Ascending aorta (tissue), 1 donor: ENCODE measurements around a stretch of chr15.

DNA sequence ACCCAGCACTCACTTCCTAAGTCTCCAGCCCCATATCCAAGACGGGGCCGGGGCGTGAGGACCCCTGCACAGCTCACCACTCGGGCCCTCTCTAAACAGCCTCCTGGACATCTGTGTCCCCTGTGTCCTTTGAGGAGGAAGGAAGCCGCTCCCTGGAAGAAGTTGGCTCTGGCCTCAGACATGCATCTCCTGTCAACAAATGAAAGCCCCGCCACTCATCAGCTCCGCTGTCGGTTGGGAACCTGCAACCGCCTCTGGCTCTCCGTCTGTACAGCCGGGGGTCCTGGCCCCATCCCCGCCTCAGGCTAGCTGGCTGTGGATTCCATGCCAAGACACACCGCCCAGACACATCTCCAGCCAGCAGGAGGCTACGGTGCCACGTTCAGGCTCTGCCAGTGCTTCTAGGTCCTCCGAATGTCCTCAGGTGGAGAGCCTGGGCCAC, 140.0 kb upstream of the MEF2A start:
- PRO-cap = no peak

GRCh38 chr15:99437798-99438235, 128.0 kb upstream of the MEF2A start:
- PRO-cap = no peak

DNA sequence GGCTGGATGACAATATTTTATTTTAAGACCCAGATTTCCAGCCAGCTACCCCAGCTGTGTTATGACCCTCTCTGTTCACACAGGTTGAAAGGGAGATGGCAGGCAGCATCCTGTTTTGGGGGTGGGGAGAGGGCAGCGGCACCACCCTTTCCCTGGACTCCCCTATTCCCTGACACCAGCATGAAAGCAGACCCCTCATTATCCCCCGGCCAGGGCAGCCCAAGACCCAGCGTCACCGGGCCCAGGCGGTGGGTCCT, 127.6 kb upstream of the MEF2A start:
- PRO-cap = unidirectional peak, minus-strand start at position 161 of the sequence

- PRO-cap = no peak
Observed at GRCh38 chr15:99438584-99439141, 127.1 kb upstream of the MEF2A start.

DNA sequence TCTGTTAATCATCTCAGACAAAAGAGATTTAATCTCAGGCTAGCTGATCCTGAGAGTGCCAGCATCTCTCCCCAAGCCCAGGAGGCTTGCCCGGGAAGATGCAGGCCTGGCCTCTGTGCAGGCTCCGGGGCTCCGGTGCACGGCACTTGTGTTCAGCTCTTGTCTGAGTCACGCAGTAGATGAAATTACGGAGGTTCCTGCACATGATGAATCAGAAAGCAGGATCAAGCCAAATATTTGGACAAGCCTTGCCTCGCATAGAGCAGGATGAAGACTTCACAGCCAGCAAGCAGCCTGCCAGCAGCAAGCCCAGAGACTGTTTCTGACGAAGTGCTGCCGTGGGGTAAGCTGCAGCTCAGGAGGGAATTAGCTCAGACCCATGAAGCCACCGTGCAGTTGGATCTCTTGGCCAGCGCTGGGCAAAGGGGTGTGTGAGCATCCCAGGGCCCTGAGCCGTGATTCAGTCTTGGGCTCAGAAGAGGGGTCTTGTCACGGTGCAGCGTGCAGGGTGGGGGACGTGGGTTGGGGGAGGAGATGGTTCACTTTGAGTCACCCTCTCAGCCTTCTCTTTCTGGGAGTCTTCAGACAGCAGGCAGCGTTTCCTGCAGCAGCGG, 89.2 kb upstream of the MEF2A start:
- PRO-cap = no peak

GRCh38 chr15:99536561-99537224, 29.1 kb upstream of the MEF2A start:
- PRO-cap = no peak

- PRO-cap = no peak
Observed at GRCh38 chr15:99631106-99631745, 65.4 kb downstream of the MEF2A start.

- PRO-cap = no peak
Observed at GRCh38 chr15:100349219-100349545, 7.4 kb upstream of the ADAMTS17 start.

- PRO-cap = no peak
Observed at GRCh38 chr15:100517145-100517683, 11.5 kb downstream of the CERS3 start.

DNA sequence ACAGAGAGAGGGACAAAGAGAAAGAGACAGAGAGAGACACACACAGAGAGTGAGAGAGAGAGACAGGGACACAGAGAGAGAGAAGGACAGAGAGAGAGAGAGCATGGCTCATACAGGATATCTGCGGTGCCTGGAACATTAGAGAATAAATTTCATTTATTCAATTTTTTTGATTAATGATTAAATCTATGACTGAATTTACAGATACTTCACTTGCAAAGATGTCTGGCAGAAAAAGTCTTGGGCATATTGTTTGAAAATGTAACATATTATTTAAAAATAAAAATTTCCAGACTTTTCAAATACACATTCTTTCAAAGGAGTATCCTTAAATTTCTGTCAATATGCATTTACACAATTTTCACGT, 10.5 kb downstream of the CERS3 start:
- PRO-cap = no peak

- PRO-cap = no peak
Observed at GRCh38 chr15:100525950-100526397, 2.8 kb downstream of the CERS3 start.

DNA sequence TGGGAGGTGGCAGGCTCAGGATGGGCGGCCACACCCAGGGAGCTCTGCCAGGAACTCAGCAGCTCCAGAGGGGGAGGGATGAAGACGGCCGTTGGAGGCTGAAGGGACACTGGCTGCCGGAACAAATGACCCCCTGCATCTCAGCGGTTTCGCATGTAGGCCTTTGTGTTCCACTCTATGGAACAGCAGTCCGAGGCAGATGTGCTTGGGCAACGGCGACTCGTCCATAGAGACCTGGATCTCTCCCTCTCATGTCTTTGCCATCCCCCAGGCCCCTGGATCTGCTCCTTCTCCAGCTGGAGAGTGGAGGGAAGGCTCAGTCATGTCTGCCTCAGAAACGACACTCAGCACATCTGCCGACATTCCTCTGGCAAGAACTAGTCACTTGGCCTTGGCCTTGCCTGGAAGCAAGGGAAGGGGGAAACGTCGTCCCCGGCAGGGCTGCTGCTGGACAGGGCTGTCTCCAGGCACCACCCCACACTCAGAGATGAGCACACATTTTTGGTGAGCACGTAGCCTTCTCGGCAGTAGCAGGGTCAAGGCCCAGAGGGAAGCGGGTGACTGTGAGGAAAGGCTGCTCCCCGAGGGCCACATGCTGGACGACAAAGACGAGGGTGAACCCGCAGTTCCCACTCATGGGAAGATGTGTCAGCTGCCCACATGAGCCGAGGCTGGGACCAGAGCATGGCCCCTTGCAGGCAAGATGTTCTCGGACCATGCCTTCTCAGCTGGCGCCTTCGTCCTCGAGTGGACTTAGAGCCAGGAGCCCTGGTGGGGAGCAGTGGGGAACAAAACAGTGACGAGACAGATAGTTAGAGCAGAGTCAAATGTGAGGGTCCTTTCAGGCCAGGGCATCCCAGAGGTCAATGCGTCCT, 83.9 kb downstream of the ASB7 start:
- PRO-cap = no peak

GRCh38 chr15:100900466-100900890, 18.7 kb upstream of the LRRK1 start:
- PRO-cap = no peak

GRCh38 chr15:100919657-100920023, 483 bp downstream of the LRRK1 start:
- PRO-cap = no peak

GRCh38 chr15:101065251-101066009, 146.3 kb downstream of the LRRK1 start:
- PRO-cap = no peak

DNA sequence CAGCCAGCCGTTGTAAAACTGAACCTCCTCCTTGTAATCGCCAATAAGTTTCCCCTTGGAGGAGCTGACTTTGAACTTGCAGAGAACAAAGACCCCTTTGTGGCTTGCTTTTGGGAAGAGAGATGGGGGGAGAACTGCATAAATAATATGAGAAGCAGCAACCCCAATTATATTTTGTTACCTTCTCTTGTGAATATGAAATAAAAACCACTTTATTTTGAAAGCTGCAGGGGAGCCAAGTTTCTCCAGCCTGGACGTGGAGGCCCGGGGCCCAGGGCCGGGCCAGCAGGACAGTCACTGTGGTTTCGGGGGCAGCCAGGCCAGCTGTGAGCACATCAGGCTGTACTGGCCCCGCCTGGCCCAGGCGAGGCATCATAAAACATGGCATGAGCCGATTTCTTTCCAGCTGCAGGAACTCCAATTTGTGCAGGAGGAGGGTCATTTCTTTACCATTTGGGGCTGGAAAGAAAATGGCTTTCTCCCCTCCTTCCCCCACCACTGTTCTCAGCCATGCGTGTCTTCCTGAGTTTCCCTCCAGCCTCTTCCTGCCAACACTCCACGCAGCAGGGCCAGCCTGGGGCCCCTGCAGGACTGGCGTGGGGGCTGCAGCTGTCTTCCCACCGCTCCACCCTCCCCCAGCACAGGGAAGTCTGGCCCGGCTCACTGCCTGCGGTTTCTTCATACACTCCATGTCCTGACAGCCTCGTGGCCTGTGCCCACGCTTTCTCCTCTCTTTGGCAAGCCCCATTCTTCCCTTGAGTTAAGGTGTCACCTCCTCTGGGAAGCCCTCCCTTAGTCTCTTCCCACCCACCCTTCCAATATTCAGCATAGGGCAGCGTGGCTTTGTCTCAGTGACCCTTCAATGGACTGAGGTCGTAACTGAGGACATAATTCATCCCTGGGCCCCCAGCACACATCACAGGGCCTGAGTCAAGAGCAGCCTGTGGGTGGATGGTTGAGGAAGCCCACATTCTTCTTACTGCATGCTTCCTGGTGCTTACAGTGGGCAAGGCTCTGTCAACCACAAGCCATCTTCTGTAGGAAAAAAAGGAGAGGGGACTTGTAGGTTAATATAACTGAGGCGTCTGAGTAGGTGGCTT, 135.9 kb downstream of the CHSY1 start:
- PRO-cap = no peak

DNA sequence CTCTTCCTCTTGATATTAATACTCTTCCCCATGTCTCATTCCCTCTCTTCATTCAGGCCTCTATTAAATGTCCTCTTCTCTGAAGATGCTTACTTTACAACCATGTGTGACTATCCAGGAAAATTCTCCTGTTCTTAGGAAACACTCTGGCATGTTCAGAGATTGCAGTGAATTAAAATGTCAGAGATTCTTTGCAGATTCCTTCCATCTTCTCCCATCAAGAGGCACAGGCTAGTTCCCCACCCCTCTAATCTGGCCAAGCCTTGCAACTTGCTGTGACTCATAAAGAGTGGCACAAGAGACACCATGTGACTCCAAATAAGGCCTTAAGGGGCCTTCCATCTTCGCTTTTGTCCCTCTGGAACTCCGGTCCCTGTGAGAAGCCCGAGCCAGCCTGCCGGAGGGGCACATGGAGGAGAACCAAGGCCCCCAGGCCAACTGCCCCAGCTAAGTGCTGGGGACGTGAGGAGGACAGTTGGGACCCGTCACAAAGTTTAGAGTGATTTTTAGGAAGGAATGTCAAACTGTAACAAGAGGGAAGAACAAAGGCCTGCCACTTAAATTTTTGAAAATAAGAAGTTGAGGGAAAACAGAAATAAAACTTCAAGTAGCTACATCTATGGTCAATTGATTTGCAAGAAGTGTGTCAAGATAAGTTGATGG, 128.3 kb downstream of the CHSY1 start:
- PRO-cap = no peak

DNA sequence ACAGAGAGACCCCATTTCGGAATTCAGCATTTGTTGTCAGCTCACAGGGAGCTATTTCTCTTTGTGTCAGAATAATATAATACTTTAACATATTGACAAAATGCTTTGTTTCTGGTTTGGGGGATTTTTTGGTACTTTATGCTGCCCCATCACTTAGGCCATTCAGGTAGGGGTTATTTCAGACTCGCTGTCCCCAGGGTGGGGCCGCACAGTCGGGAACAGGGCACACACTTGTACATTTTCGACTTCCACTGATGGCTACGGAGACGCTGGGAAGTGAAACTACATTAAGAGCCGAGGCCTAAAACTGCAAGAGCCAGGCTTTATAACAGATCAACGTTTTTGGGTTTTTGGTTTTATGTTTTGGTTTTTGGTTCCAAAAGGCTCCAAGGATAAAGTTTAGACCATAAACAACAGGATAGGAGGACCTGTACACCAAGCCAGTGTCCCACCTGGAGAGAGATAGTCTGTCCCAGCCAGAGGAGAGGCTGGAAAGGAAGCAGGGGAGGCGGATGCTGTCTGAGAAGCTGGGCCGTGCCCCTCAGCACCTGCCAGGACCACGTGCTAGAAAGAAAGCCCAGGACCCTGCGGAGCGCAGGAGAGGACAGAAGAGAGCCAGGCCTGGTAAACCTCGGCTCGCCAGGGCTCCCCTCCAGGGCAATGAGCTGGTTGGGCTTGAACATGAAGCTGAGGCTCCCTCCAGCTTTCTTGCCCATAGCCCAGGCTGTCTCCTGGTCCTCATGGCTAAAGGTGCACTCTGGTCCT, 111.7 kb downstream of the CHSY1 start:
- PRO-cap = no peak

DNA sequence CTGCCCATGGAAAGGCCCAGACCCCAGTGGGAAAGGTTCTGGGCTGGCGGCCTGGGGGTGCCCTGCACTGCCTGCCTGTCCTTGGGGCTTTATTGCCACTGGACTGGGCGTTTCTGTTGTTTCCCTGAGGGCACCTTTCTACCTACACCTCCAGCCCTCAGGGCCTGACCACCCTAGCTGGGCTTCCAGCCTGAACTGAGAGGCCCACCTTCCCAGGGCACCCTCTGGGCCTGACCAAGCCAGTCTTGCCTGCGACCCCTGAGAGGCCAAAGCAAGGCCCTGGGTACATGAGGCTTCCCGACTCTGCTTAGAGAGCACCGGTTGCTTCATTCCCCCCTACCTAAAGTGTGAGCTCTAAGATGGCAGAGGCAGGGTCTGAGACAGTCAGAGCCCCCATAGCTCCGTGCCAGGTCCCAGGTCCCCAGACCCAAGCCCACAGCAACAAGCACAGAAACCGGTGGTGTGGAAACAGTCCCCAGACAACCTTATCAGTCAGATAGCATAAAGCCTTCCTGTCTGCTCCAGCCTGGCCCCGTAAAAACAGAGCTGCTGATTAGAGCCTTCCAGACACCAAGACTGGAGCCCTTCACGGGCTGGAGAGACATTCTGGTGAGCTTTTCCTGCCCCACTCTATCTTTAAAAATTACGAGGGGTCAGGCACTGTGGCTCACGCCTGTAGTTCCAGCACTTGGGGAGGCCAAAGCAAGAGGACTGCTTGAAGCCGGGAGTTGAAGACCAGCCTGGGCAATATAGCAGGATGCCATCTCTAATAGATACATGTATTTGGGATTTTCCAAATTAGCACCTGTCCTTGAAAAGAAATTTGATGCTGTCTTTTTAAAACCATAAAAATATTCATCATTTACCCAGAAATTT, 102.7 kb downstream of the CHSY1 start:
- PRO-cap = no peak

DNA sequence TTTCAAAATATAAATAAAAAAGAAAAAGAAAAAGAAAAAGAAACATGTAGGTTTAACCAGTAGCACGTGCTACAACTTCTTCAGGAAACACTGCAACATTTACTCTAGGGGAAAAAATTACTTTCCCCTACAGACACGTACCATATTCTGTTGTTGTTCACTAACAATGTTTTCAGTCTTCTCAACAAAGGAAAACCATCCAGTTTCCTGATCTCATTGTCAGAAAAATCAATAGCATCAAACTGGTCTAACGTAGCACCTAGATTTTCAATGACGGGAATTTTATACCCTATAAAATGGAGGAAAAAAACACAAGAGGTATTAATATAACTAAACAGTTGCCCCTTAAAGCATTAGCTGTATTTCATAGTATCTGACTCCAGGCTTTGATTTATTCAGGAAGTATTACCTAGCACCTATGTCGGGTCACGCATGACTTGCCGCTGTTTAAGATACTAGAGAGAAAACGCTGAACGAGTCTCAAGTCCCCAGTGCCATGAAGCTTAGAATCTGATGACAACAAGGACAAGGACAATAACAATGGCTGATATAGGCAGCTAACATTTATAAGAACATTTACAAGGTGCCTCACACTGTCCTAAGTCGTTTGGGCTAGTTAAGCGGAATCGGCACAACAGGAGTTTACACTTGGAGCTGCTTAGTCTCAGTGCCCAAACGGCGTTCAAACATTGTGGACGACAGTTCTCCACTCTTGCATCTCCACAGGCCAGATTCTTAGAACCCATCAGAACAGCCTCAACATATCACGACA, 2.0 kb downstream of the SNRPA1 start:
- PRO-cap = no peak